Kidney (tissue), 2 donors: ENCODE measurements around the genes CMTM2, CIAO2B and B3GNT9.

GRCh38 chr16:58638115-58638527 lies 8.5 kb upstream of the CNOT1 start:
- PRO-cap = no peak
- RRBS = no CpG with 5 or more reads among the region's 8 CpGs

- PRO-cap = no peak
- RRBS = no CpG with 5 or more reads among the region's 2 CpGs
Measured at GRCh38 chr16:58652760-58653026, 23.1 kb upstream of the CNOT1 start.

- PRO-cap = no peak
- RRBS = no CpG with 5 or more reads among the region's 14 CpGs
Measured at GRCh38 chr16:58707138-58707846, 22.7 kb upstream of the SLC38A7 start.

DNA sequence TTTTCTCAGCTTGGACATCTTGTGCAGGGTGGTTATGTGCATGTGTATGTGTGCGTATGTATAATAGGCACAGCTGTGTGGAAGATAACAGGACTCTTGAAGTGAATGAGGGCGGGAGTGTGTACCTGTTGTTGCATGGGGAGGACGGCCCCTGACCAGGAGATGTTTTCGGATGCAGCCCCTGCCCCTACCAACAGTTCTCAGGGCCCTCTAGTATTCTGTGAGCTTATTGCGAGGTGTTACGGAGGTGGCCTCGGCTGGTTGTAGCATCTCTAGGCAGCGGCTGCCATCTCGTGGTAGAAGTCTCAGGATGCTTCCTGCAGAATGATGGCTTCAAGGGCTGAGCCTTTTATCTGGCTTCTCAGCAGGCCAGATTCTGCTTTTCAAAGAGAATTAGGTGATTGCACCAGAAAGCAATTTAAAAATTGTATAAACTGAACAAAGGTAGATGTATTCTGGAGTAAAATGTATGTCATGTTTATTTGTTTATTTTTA lies 22.2 kb upstream of the GOT2 start:
- PRO-cap = no peak
- RRBS = no CpG with 5 or more reads among the region's 9 CpGs

DNA sequence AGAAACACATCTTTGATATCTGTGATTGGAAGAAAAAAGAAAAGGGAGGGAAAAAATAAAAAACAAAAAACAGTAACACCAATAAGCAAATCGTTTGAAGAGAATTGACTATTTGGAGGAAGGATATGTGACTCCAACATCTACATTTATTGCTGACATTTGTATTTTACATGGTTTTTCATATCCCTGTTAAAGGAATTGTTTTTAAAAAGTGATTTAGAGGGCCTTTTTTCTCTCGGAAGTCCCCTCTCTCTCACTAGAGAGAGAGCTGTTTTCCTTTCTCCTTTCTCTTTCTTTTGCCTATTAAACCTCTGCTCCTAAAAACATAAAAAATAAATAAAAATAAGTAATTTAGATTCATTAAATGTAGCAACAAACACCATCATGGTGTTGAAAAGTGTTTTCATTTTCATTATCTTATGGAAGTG lies 1469.7 kb upstream of the GOT2 start:
- PRO-cap = no peak
- RRBS = no CpG with 5 or more reads among the region's 2 CpGs

- PRO-cap = no peak
- RRBS = no CpG with 5 or more reads among the region's 3 CpGs
Measured at GRCh38 chr16:60573345-60573803, 1462.9 kb downstream of the CDH8 start.

DNA sequence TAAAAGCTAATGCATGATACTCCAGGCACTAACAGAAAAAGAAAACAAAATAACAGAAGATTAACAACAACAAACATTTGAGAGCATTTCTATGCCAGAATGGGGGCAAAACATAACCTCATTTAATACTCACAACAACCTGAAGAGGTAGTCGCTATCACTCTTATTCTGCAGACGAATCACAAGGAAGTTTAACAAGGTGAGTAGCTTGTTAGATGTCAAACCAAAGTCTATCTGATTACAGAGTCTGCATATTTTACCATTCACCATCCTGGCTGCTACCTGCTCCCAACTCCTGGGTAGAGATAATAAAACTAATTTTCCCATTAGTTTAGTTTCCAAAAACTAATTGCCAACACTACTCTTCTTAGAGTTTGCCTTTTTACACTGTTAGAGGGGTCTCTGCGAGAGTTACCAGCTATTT lies 904.8 kb downstream of the CDH11 start:
- PRO-cap = no peak
- RRBS = no CpG with 5 or more reads among the region's 3 CpGs

- PRO-cap = no peak
- RRBS = no CpG with 5 or more reads among the region's 15 CpGs
Measured at GRCh38 chr16:66127649-66128030, 238.9 kb upstream of the CDH5 start.

- PRO-cap = no peak
- RRBS = no CpG with 5 or more reads among the region's 6 CpGs
Measured at GRCh38 chr16:66536777-66537231, 13.1 kb downstream of the TK2 start.

DNA sequence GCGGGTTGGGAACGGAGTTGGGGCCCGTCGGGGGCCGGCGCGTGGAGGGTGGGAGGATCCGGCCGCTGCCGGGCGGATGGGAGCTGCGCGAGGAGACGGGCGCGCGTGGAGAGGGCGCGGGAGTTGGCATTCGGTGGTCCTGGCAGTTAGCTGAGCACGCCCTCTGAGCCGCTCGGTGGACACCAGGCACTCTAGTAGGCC lies at the start of gene CMTM2:
TSS of gene CMTM2 (plus strand) at position 129 of the 201 bp plus-strand sequence.
- PRO-cap = no peak
- RRBS = 55% methylated on average over 5 of the region's 23 CpGs

DNA sequence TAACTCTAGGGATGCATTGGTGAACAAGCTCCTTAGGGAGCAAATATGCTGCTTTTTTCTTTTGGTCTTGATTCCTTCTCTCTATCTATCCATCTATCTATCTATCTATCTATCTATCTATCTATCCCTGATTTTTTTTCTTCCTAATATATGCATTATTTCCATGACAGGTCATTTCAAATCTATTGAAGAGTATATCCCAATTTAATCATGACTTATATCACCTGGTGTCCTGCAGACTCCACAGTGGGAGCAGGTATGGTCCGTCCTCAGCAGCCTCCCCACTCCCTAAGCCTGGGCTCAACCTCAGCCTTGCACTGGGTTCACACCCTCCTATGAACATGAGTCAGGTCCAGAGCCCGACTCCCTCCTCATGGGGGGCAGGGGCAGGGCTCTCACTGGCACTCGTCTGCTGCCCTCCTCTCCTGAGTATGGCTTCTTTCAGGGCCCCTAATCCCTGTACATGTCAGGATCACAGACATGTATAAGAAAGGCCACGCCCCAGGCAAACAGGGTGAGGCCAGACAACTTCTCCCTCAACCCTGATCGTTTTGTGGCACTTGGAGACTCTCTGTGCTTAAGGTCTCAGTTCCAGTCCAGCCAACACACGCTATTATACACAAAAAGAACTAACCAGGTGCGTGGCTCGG lies 45.0 kb downstream of the CMTM3 start:
- PRO-cap = no peak
- RRBS = no CpG with 5 or more reads among the region's 8 CpGs

GRCh38 chr16:66660753-66661179 lies 35.8 kb downstream of the CMTM4 start:
- PRO-cap = no peak
- RRBS = no CpG with 5 or more reads among the region's 8 CpGs

DNA sequence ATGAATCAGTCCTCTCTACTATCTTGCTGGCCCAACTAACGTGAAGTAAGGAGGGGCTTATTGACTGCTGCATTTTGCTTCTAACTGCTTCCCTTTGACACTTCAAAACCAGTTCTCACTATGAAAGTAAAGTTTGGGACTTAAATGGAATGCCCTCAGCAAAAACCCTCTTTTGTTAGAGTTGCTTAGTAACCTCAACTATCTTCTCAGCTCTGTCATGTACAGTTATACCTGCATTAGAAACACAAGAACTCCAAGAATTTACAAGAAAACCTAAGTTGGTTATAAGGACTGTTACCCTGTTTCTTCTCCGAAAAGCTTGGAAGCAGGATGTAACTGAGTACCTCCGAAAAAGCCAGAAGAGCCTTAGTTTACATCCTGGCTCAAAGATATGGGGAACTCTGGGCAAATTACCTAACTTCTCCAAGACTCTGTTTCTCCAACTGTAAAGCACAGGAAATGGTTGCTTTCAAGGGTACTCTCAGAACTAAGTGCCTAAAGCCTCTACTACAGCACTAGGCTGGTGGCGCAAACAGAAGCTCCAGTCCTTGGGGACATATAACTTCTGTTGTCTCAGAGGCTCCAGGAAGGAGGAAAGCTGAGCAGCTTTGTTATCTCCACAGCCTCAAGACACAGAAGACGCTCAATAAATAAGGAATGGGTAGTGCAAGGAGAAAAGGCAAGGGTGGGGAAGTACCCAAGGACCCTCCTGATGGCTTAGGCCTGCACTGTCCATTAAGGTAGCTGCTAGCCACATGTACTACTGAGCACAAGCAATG lies 1.5 kb downstream of the NAE1 start:
- PRO-cap = no peak
- RRBS = no CpG with 5 or more reads among the region's 5 CpGs

GRCh38 chr16:66933816-66934600 lies at the start of gene CIAO2B:
Gene CIAO2B (minus strand): TSS chr16:66934402.
- PRO-cap = bidirectional peak, plus-strand start at chr16:66934488, minus-strand start at chr16:66934388
- RRBS = under 1% methylated on average over 11 of the region's 70 CpGs

DNA sequence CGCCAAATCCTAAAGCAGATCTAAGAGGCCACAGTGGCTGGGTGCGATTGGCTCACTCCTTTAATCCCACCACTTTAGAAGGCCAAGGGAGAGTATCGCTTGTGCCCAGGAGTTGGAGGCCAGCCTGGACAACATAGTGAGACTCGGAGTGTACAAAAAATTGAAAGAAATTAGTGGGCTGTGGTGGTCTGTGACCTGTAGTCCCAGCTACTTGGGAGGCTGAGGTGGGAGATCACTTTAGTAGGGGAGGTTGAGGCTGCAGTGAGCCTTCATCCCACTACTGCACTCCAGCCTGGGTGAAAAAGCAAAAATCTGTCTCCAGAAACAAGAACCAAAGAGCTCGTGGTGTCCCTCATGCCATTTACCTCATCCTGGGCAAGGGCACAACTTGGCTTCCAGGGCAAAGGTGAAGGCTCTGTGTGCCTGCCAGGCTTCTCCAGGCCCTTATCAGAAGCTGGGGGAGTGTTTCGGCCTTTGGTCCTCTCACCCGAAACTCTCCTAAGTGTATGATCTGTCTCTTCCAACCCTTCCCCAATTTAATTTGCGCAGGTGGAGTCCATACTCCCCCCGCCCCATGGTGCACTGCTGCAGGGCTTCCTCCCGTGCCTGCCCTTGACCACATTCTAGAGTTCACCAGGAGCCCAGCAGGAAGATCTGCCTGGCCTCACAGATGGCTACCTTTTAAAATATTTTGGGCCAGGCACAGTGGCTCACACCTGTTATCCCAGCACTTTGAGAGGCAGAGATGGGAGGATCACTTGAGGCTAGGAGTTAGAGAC lies 1.1 kb downstream of the CES2 start:
- PRO-cap = no peak
- RRBS = no CpG with 5 or more reads among the region's 10 CpGs

DNA sequence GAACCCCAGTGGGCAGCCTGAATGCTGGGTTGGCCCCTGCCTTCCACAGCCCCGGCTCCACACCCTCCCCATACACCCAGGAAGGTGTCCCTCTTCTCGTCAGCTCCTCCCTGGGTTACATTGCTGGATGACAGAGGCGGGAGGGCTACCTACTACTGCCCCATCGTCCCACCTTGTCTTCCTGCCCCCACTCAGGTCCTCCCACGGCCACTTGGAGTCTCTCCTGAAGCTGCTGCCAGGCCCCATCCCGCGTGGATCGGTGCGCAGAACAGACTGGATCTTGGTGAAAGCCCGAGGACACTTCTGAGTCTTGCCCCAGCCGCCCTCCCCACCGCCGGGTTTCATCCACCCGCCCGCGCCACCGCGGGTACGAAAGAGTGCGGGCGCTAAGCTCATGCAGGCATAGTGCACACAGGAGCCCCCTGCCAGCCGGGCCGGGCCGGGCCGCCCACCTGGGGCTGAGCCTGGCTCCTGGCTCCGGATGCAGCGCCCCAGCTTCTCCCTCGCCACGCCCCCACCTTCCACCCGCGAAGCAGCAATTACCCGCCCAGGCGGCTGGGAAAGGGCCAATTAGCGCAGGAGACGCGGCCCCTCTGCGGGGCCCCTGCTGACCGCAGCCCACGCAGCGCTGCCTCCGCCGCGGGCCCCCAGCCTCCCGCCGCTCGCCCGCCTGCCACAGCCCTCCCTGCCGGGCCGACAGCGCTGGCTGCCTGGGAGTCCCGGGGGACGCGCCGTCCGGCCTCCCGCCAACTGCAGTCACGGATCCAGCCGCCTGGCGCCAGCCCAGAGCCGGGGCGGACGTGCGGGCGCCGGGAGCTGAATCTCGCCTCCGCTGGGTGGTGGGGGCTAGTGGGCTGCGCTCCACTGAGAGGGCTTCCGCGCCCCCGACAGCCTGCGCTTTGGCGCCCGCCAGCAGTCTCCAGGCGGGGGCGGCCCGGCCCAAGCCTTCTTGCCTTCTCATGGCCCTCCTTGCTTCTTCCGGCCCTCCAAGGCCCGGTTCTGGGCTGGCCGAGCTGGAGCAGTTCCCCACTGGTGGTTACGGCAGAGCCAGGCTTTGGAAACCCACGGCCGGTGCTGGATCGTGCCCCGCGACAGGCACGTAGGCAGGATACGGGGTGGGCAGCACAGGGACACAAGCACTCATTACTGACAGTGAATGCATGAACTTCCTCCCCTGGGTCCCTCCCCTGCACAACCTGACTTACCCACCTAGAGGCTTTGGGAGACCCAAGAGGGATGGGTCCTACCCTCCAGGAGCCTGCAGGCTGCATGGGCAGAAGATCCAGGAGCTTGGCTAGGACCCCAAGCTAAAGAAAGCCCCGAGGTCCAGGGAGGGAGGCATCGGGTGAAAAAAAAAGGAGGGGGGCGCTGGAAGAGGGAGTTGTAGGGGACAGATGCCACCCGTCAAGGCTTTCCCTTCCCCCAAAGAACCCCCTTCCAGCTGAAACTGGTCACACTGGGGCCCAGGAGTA lies 15.0 kb upstream of the CBFB start:
- PRO-cap = bidirectional peak, plus-strand start at position 786 of the sequence, minus-strand start at position 501 of the sequence
- RRBS = 4% methylated on average over 30 of the region's 92 CpGs

- PRO-cap = no peak
- RRBS = no CpG with 5 or more reads among the region's 5 CpGs
Measured at GRCh38 chr16:67036367-67036918, 7.5 kb downstream of the CBFB start.

GRCh38 chr16:67055796-67056243 lies 26.9 kb downstream of the CBFB start:
- PRO-cap = no peak
- RRBS = no CpG with 5 or more reads among the region's 2 CpGs

DNA sequence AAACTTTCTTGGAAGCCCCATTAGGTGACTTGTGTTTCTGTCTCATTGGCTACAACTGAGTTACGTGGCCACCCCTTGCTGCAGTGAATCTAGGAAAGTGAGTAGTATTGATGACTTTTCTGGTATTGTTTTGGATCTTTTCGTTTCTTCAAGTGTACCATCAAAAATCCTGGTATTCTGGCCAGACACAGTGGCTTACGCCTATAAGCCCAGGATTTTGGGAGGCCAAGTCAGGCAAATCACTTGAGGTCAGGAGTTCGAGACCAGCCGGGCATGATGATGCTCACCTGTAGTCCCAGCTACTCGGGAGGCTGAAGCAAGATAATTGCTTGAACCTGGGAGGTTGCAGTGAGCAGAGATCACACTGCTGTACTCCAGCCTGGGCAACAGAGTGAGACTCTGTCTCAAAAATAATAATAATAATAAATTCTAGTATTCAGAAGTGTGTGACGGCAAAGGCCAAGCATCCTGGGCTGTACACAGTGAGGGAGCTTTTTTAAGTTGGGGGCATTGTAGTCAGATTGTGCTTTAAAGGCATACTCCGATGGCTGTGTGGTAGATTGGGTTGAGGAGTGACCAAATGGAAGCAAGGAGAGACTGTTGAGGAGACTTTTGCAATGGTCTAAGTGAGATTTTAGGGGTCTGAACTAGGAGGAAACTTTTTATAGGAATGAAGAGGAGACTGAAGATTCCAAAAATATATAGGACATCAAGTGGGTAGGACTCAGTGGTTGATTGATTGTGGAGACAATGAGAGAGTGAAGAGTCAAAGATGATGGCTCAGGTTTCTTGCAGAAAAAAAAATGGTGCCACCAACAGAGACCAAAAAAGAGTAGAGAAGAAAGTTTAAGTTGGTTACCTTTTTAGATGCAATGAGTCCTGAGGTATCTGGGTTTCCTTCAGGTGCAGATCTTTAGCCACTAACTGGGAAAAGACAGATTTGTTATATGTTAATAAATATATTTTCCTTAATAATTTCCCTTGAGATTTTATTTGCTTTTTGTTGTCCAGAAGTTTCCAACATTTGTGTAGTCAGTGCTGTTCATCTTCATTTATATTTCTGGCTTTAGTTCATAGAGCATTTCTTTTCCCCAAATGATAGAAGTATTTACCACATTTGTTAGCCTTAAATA lies 29.7 kb upstream of the PHAF1 start:
- PRO-cap = no peak
- RRBS = no CpG with 5 or more reads among the region's 8 CpGs

DNA sequence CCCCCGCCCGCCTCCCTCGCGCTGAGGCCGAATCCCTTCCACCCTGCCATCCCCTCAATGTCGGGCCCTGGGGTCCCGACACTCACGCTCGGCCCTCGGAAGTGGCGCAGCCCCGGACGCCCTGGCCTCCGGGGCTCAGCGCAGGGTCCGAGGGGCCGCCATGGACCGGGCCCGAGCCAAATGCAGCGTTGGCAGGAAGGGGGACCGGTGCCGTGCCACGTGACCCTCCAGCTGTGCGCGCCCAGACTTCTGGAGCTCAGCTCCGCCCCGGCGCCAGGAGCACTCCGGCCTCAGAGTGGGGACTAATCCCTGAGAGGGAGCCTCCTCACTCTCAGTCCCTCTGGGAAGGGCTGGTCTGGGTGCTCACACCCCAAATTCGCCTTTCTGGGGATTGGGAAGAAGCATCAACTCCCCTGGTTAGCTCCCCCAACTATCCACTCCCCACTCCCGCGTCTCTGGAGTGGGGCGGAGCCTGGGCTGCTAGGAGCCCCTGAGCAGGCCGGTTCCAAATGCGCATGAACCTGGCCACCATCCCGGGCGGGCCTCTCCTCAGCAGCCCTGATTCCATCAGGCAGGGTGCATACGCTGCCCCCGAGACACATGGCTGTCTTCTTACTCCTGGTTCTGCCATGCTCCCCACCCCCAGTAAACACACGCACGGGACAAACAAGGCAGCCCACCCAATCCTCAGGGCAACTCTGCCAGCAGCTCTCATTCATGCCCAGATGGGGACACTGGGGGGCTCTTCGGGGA lies at the start of gene B3GNT9:
TSS of gene B3GNT9 (minus strand) at position 220 of the 753 bp plus-strand sequence.
- PRO-cap = bidirectional peak, plus-strand start at position 334 of the sequence, minus-strand start at position 181 of the sequence; bidirectional peak, plus-strand start at position 561 of the sequence, minus-strand start at position 457 of the sequence
- RRBS = 2% methylated on average over 14 of the region's 42 CpGs